Vein endothelial cell (primary cell): Measurements from ENCODE around the gene RIT2.

GRCh38 chr18:36382210-36382539, 84.7 kb downstream of the FHOD3 start:
- CAGE, long polyA plus RNA: no peak

DNA sequence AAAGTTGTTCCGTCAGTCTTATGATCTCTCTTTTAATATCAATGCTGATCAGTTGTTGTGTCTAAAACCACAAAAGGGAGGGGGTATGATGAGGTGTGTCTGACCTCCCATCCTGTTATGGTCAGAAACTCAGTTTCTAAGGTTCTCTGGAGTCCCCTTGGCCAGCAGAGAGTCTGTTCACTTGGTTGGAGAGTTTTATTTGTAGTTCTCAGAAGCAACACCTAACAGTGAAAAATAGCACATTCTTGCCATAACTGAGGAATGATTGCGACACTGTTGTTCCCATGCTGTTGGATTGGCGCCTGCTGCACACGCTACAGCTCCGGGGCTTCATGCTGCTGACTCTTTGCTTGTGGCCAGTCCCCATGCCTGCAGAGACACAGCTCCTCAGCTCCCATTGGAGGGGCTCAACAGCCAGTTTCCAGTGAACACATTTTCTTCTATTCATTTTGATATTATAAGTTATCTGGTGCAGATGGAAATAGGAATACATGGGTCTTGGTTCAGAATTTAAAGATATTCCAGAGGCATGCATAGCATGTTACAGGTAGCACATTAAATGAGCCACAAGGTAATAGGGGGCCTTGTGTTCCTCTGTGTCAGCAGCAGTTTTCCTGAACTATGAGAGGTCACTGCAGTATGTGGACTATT, 42.1 kb downstream of the TPGS2 start:
- CAGE, long polyA plus RNA: no peak

GRCh38 chr18:36829318-36829626, 345 bp downstream of the KIAA1328 start:
- CAGE, long polyA plus RNA: no peak

DNA sequence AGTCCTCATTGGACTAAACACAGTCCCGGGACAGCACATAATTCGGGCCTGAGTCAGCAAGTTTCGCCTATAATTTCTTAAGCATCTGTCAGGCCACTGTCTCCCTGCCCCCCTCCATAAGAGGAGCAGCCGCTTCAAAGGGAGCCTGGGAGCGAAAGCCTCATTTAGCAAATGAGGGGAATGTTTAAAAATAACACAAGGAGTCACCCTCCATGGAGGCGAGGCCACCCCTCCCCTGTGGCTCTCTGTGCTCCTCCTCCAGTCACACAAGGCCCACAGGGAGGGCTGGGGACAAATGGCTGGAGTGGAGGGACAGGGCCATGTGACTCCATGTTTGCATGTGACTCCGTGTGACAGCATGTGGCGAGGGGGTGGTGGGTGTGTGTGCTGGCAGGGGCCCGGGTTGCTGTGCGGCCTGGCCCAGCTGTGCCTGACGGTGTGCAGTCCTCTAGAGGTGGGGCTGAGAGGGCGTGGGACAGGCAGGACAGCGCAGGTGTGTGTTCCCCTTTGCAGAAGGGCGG, 162.3 kb downstream of the CELF4 start:
- CAGE, long polyA plus RNA: no peak

DNA sequence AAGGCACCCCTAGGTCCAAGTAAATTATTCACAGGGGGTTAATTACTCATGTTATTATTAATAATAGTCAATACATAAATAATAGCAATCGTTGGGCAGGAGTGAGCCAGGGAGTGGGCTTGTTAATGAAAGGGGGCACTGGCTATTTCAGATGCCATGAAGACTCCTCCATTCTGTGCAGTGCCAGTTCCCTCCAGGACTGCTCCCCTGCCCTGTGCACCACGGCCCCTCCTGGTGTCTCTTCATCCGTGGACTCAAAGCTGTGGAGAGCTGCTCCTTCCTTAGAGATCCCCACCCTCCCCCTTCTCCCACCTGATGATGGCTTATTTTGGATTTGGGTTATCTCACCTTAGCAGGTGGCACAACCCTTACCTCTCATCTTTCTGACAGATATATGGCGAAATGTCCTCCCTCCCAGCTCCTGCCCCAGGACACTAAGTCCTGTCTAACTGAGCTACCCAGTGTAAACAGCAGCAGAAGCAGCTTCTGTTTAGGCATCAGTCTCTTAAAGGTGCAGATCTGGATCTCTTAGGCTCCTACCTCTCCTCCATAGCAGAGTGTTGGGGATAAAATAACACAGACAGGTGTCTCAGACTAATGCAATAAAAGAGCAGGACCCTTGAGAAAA, 3.1 kb upstream of the CELF4 start:
- CAGE, long polyA plus RNA: no peak

GRCh38 chr18:38450804-38451214, 885.2 kb upstream of the CELF4 start:
- CAGE, long polyA plus RNA: no peak

GRCh38 chr18:42113642-42114274, 158.7 kb downstream of the PIK3C3 start:
- CAGE, long polyA plus RNA: no peak

DNA sequence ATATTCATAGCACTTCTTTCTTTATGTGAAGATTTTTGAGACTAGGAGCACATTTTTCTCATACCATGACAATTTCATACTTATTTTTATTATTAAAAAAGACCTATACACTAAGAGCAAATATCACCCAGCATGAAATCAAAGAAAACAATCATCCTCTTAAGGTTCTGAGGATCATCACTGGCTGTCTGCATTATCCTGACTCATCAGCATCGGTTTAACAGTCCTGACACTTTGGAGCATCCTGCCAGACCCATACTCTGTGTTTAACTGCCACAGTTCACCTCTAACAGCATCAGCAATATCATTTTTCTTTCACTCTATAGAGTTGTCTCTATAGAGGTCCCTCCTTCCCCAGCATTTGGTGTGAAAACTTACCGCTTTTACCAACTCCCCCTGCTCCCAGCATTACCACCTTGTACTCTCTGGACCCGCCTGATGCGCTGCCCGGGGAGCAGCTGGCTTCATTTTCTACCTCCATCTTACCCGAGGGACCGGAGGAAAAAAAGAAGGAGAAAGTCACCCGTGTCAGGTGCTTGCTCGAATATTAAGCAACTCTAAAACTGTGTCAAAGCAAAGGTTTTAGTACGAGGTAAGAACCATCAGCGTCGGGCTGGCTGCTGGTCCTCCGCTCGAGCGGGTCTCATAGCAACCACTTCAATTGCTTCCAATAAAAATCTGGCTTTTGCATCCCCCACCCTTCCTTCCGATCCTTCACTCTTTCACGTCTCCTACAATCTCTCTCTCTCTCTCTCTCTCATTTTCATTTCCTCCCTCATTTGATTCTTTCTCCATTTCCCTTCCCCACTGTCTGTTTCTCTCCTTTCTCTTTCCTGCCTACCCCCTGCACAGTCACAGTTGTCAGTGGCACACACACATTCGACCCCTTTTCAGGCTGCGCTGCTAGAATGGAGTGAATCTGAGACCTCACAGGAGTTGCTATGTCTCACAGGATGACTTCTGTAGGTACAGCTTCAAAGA, at the start of gene RIT2:
RIT2 (minus strand) TSS at position 647 of the 981 bp plus-strand sequence.
- CAGE, long polyA plus RNA: no peak

- CAGE, long polyA plus RNA: no peak
Observed at GRCh38 chr18:44682276-44682709, 1.6 kb downstream of the SETBP1 start.

GRCh38 chr18:44682710-44683517, 2.2 kb downstream of the SETBP1 start:
- CAGE, long polyA plus RNA: no peak

- CAGE, long polyA plus RNA: no peak
Observed at GRCh38 chr18:44700473-44701031, 19.9 kb downstream of the SETBP1 start.

DNA sequence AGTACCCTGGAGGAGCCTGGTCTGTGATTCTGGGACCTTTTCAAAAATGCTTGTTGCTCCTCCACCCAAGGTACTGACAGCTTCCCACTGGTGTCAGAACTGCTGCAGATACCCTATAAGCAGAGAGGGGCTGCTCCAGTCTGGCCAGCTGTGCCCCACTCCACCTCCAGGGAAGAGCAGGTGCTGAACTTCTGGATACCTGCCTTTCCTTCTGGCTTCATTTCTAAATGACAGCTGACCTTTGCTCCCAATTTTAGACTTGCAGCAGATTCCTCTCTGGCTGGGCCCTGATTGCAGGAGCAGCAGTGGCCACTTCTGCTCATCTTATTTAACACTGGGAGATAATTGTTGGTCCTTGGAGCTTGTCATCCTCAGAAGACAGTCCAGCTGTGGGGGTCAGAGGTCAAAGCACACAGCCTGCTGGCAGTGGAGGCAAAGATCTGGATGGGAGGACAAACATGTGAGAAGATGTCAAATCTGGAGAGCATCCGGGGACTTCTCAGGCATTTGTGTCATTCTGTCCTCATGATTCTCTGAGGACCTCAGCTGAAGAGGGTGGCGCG, 38.9 kb downstream of the SETBP1 start:
- CAGE, long polyA plus RNA: no peak

- CAGE, long polyA plus RNA: no peak
Observed at GRCh38 chr18:44731851-44732484, 51.3 kb downstream of the SETBP1 start.

GRCh38 chr18:44772361-44772881, 91.7 kb downstream of the SETBP1 start:
- CAGE, long polyA plus RNA: no peak

DNA sequence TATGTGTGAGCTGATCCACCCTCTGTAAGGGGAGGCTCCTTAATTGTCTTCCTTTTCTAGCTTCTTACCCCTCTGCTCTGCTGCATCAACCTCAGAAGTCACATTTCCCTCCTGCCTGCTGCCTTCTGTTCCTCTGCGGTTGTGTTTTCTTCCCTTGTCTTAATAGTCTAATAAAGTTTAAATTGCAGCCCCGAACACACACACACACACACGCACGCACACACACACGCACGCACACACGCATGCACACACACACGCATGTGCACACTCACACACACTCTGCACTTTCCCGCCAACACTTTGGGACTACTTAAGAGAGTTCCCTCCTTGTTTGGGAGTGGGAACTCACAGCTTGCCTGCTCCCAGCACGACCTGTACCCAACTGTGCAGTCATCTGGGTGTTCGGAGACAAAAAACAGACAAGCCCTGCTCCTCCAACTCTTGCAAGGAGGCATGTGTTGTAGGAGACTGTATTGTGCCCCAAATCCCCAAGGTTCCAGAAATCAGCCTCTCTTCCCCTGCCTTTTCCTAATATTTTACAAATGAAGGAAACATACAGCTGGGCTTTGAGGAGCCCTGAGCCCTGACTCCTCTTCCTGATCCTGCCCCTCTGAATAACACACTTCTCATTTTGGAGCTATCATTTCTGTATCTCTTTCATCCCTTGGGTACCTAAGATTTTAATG, 99.2 kb downstream of the SETBP1 start:
- CAGE, long polyA plus RNA: no peak

- CAGE, long polyA plus RNA: no peak
Observed at GRCh38 chr18:44823204-44823755, 142.6 kb downstream of the SETBP1 start.

- CAGE, long polyA plus RNA: no peak
Observed at GRCh38 chr18:44839164-44839976, 158.7 kb downstream of the SETBP1 start.

- CAGE, long polyA plus RNA: no peak
Observed at GRCh38 chr18:44961806-44962688, 281.4 kb downstream of the SETBP1 start.

DNA sequence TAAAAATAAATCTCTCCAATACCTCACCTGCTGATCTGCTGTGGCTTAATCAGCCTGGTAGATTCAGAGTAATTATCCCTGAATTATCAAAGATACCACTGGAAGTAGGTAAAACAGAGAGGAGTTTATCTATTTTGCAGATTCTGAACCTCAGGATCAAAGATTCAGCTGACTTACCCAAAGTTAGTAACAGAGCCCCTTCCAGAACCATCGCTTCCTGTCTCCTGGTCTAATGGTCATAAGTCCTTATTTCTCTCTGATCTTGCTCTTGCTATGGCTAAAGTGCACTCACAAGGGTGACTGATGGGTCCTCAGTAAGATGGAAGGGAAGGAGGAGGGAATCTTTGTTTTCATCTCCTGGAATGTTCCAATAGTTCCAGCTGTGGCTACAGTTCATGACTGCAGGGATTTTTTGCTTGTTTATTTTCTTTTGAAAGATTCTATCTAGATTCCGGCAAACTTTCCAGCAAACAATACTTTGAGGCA, 111.5 kb upstream of the SLC14A2 start:
- CAGE, long polyA plus RNA: no peak

- CAGE, long polyA plus RNA: no peak
Observed at GRCh38 chr18:46097376-46097915, 650 bp downstream of the ATP5F1A start.